ENCODE results near the genes MMP21 and C10orf90.

DNA sequence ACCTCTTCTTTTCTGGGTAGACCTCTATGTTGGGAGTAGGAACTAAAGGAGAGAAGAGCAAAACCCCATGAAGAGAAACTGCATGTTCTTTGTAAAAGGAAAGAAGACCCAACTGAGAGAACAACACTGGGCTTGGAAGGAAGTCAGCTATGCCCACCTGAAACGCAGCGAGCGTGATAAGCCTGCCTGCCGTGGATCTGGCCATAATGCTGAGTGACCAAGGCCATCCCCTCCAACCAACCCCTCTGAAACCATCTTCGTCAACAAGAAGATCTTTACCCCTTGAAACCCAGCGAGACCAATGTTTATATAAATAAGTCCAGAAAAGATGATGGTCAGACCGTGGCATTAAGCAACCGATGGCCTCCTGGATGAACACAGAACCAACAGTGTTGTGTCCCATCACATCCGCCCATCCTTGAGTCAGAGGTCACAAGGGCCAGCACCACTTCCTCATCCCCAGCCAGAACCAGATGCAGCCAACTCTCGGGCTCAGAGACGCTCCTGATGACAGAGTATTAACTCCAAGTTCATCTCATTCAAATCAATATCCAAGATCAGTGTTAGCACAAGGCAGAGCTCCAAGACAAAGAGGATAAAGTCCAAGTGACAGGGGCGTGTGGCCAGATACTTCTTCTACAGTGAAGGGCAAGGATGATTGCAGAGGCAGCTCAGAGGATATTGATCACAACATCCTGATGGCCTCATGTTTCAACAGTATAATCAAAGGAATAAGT lies 63.6 kb downstream of the FAM53B start:
- PRO-cap = no peak

- PRO-cap = no peak
Measured at GRCh38 chr10:124864302-124865208, 62.9 kb downstream of the ABRAXAS2 start.

- PRO-cap = no peak
Measured at GRCh38 chr10:124977982-124978346, 36.0 kb downstream of the ZRANB1 start.

- PRO-cap = no peak
Measured at GRCh38 chr10:124995462-124996108, 32.3 kb downstream of the CTBP2 start.

GRCh38 chr10:125035167-125035745 lies 7.4 kb upstream of the CTBP2 start:
- PRO-cap = no peak

GRCh38 chr10:125037234-125037514 lies 9.3 kb upstream of the CTBP2 start:
- PRO-cap = no peak

GRCh38 chr10:125062378-125062618 lies 34.4 kb upstream of the CTBP2 start:
- PRO-cap = no peak

DNA sequence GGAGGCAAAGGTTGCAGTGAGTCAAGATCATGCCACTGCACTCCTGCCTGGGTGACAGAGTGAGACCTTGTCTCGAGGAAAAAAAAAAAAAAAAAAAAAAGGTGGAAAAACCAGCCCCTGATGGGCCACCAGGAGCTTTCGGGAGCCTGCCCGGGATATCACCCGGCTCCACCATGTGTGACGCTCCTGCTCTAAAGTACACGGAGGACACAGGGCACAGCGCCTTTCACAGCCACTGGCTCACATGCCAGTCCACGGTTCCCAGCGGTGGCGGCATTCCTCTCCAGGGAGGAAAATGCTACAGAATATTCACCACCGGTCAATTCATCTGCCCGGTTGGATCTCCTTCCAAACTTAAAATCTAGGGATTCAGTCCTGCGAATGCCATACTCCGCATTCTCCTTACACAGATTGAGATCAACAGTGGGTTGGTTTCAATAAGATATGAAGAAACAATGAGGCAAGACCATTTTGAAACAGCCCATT lies 51.2 kb upstream of the CTBP2 start:
- PRO-cap = no peak

DNA sequence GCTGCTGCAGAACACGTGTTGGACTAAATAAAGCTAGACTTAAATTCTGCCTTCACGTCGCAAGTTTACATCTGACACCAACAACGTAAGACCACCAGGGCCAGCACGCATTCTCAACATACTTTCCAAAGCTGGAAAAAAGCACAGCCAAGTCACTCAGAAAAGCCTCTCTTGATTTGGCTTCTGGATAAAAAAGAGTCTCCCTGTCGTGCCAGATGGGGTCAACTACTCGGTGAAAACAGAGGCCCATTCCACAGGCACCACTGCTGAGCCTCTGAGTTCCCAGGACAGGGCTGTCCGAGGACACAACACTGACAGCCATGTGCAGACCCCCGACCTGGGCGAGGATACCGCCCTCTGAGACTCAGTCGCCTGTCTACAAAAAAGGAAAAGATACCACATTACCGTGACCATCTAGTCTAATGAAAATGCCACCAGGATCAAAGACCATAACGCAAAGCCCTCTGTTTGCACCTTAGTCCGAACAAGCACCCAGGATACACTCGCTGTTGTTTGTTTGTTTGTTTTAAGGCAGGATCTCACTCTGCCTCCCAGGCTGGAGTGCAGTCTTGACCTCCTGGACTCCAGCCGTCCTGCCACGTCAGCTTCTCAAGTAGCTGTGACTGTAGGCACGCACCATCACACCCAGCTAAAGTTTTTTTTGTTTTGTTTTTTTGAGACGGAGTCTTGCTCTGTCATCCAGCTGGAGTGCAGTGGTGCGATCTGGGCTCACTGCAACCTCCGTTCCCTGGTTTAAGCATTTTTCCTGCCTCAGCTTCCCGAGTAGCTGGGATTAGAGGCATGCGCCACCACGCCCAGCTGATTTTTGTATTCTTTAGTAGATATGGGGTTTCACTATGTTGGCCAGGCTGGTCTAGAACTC lies 55.5 kb upstream of the CTBP2 start:
- PRO-cap = no peak

GRCh38 chr10:125126776-125127825 lies 99.2 kb upstream of the CTBP2 start:
- PRO-cap = no peak

DNA sequence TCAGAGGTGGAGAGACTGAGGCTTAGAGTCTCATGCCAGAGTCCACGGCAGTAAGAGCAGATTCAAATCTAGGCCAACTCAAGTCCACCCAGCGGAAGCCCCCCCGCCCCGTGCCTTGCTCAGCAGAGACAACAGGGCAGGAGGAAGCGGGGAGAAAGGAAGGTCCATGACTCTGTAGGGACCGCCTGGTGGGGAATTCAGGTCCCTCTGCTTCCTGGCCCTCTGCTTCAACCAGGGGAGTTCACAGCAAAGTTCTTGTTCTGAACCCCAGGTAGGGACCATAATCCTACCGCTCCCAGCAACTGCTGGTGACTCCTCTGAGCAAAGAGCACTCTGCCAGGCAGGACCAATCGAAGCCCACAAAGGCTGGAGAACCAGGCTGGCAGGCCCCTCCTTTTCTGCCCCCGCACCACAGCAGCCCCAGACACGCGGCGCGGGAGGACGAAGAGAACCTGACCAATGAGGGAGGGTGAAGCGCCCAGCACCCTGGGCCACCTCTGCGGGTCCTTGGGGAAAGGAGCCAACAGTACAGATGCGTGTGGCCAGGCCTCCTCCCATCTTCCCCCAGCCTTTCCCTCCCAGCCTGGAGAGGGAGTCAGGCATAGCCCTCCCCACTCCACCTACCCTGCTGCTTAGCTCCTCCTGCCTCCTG lies 106.5 kb upstream of the CTBP2 start:
- PRO-cap = no peak

DNA sequence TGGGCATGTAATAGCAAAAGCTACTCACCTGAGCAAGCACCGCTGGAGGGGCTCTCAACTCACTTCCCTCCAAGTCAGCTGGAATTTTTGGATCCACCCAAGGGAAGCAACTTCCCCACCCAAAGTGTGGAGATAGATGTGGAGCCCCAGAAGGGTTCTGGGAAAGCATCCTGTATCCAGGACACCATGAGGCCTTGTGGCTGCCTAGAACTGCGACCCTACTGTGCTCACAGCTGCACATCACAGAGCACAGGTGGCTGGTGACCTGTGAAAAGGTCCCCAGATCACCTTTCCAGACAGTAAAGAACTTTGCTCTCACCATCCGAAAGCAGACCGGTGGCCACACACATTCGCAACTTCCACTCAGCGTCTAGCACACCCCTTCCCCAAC lies 111.7 kb upstream of the CTBP2 start:
- PRO-cap = no peak

GRCh38 chr10:125662008-125662461 lies 20.9 kb downstream of the TEX36 start:
- PRO-cap = no peak

GRCh38 chr10:125775569-125776118 lies at the start of gene MMP21:
Gene MMP21, minus strand, starts transcription at chr10:125775821.
- PRO-cap = no peak

DNA sequence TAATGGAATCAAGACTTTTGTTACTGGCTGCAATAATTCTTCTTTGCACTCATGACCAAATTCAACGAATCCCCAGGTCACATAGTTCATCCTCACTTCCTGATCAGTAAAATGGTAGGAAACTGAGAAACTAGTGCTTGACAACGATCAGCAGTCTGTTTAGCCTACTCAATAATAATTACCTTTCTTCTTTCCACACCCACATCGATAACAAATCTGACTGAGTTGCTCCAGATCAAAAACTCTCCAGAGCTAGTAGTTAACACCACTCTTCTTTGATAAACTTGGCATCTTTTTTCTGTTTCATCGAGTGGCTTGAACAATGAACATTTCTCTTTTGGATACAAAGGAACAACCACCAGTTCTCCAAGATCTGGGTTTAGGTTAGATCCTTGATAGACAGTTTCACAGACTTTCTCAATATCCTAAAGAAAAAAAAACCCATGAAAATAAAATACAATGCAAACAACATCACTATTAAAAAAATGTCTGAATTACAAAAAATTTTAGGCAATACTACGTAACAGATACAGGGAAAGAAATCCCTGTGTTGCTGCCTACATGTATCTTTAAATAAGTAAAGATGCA lies 27.2 kb downstream of the DHX32 start:
- PRO-cap = no peak

- PRO-cap = no peak
Measured at GRCh38 chr10:126104736-126105193, 208.4 kb downstream of the FANK1 start.

DNA sequence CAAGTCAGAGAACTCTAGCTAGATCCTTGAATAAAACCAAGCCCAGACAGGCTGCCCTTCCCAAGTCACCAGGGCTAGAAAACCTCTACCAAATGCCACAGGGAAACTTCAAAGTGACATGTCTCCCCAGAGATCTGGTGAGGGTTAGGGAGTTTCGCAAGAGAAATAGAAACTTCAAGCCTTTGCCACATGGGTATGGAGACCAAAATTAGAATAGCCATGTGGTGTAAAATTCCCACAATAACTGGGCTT lies 14.4 kb downstream of the ADAM12 start:
- PRO-cap = no peak

DNA sequence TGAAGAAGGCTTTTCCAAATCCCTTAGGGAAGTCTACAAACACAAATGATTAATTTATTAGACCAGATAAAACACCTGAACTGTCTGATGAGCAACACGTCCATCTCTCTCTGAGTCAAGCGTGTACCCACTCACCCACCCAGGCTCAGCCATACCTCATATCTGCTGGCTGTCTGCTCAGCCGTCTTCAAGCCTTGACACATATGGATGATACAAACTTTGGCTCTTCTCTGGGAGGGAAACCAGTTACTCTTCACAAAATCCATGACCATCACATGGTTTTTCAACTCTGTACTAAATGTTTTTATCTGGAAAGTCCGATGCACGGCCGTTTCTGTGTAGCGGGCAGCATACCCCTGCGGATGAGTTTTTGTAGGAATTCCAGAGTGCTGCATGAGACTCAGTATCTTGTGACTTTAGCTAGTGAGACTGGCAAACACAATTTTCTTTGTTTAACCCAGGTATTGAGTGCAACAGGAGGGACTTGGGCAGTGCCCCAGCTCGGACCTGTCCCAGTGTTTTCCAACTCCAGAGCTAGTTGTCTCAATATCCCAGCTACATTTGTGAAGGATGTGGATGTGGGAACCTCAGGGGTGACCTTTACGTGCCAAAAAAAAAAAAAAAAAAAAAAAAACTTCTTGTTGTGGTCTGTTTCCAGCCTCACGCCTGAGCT lies at the start of gene C10orf90:
TSS of gene C10orf90 (minus strand) at position 608 of the 673 bp plus-strand sequence.
- PRO-cap = no peak

- PRO-cap = no peak
Measured at GRCh38 chr10:126838910-126839860, 66.0 kb upstream of the DOCK1 start.

GRCh38 chr10:126904426-126905152 lies 639 bp upstream of the DOCK1 start:
- PRO-cap = no peak